Uterus (tissue), 7 donors: ENCODE data around the genes ANKRD36B, ACTR1B, TMEM131 and INPP4A.

DNA sequence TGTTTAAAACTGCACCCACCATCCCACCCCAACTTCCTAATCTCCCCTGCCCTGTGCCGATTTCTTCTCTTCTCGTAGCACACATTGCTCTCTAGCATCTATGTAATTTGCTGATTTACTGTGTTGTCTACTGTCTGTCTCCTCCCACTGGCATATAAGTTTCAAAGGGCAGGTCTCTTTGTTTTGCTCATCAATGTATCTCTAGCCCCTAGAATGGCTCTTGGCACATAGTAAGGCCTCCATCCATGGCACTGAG lies 5.7 kb downstream of the CNNM4 start:
- PRO-cap, 4 experiments: no peak in any of the 4 experiments
- RAMPAGE, long total RNA, 2 experiments: no peak in any of the 2 experiments
- RRBS: no CpG with 5 or more reads among the region's 2 CpGs

DNA sequence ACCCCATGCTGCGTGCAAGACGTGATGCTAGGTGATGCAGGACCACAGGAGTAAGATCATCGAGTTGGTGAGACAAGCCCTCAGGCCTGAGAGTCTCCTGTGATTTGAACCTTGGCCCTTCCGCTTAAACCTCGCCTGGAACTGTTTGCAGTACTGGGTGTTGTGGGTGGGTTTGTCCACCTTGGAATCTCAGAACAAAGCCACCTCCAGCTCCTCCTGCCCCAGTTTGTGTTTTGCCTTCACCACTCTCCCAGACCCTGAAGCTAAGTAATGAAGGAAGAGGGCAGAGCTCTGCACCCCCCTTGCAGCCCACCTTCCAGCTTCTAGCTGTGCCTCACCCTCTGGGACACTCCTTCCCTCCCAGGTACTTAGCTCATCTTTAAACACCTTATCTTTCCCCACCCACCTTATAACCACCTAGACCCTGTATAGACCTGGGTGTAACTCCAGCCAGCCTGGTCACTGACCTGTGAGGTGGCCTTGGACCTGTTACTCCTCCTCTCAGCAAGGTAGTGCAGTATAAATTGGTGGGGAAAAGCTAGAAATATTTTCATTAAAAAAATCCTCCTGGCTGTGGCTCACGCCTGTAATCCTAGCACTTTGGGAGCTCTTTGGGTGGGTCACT lies 6.6 kb downstream of the CNNM4 start:
- PRO-cap, 4 experiments: no peak in any of the 4 experiments
- RAMPAGE, long total RNA, 2 experiments: no peak in any of the 2 experiments
- RRBS: no CpG with 5 or more reads among the region's 6 CpGs

GRCh38 chr2:96806368-96807453 lies 9.4 kb upstream of the CNNM3 start:
- PRO-cap, 4 experiments: no peak in any of the 4 experiments
- RAMPAGE, long total RNA, 2 experiments: no peak in any of the 2 experiments
- RRBS: no CpG with 5 or more reads among the region's 34 CpGs

DNA sequence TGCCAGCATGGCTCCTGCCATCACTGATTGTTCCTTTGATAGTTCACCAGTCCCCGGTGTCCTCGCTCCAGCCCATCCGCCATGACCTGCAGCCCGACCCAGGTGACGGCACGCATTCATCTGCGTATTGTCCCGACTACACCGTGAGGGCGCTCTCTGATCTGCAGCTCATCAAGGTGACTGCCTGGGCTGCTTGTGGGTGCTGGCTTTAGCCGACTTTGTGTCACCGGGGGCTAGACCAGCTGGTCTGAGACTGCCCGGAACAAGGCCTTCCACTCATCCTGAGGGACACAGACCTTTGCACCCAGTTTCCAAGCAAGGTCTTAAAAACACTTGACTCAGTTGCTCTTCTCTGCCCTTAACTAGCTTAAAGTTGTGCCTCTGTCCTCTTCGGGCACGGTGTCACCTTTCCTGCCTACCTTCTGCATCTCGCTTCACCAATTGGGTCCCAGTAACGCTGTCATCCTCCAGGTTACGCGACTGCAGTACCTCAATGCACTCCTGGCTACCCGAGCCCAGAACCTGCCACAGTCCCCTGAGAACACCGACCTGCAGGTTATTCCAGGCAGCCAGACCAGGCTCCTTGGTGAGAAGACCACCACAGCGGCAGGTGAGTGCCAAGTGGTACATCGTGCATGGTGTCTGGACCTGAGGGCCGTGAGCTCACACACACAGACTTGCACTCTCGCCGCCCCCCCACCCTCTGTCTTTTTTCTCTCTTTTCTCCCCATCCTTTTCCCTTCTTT lies 12.6 kb downstream of the CNNM3 start:
- PRO-cap, 4 experiments: no peak in any of the 4 experiments
- RAMPAGE, long total RNA, 2 experiments: no peak in any of the 2 experiments
- RRBS: 100% methylated on average over 1 of the region's 26 CpGs

- PRO-cap, 4 experiments: peak in 3 of 4 experiments; most common plus-strand start chr2:96857219 (in 2)
- RAMPAGE, long total RNA, 2 experiments: no peak in any of the 2 experiments
- RRBS: 2% methylated on average over 2 of the region's 16 CpGs
Measured at GRCh38 chr2:96856948-96857499, 792 bp downstream of the ANKRD39 start.

GRCh38 chr2:96875792-96876833 lies 6.2 kb upstream of the SEMA4C start:
- PRO-cap, 4 experiments: no peak in any of the 4 experiments
- RAMPAGE, long total RNA, 2 experiments: no peak in any of the 2 experiments
- RRBS: no CpG with 5 or more reads among the region's 21 CpGs

GRCh38 chr2:96913247-96913823 lies 43.5 kb upstream of the SEMA4C start:
- PRO-cap, 4 experiments: peak in 1 of 4 experiments; most common plus-strand start chr2:96913652 (in 1)
- RAMPAGE, long total RNA, 2 experiments: no peak in any of the 2 experiments
- RRBS: no CpG with 5 or more reads among the region's 13 CpGs

- PRO-cap, 4 experiments: no peak in any of the 4 experiments
- RAMPAGE, long total RNA, 2 experiments: no peak in any of the 2 experiments
- RRBS: no CpG with 5 or more reads among the region's 7 CpGs
Measured at GRCh38 chr2:97200141-97200695, 87.3 kb downstream of the ANKRD36 start.

GRCh38 chr2:97589283-97590453 lies at the start of gene ANKRD36B:
Gene ANKRD36B (minus strand): TSS chr2:97589877.
- PRO-cap, 4 experiments: peak in 4 of 4 experiments; most common plus-strand start chr2:97589951 (in 3); most common minus-strand start chr2:97589837 (in 3)
- RAMPAGE, long total RNA, 2 experiments: start-site peak on the minus strand in 1 of 2 experiments, at chr2:97589786-97589862 at its widest, 185 reads per replicate
- RRBS: no CpG with 5 or more reads among the region's 98 CpGs

GRCh38 chr2:97637023-97637718 lies 8.7 kb upstream of the COX5B start:
- PRO-cap, 4 experiments: peak in 1 of 4 experiments; most common plus-strand start chr2:97637434 (in 1)
- RAMPAGE, long total RNA, 2 experiments: no peak in any of the 2 experiments
- RRBS: no CpG with 5 or more reads among the region's 6 CpGs

DNA sequence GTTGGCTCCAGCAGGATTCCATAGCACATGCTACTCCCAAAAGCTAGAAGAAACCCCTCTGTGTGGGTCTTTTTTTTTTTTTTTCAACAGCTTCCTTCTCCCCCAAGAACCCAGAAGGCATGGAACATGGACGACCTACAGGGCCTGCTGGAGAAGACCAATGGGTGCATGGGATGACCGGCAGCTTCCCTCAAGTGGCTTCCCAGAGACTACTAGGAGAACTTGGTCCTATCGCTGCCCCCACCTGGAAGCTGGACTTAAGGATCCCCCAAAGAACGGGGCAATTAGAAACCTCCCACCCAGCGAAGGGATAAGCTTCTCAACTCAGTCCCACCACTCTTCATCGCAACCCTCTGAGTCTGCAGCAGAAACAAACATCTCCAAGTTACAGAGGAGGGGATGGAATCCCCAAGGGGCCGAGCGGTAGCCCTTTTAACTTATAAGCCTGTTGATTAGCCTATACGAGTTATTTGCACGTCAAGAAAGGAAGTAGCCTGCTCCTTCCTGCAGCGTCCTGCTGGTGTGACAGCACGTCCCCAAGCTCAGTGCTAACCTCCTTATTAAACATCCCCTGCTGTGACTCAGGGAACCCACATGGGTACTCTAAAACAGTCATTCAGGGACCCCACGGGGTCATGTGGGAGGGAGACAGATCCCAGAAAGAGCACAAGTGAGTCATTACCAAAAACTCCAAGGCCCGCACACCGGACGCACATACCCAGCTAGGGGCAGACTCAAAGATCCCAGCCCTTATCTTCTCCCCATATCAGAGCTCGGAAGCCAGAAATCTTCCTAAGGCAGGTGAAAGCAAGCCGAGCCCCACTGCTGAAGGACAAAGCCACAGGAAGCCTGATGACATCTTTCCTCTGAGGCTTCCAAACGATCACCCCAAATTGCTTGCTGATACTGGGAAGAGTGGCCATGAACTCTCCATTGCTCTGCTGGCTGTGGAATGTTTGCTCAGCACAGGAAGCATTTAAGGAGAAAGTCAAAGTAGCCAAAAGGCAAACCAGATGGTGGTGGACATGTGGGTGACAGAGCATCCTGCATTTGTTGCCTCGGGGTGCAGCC lies 1.2 kb downstream of the ACTR1B start:
- PRO-cap, 4 experiments: peak in 4 of 4 experiments; most common plus-strand start position 678 of the sequence (in 3); most common minus-strand start position 524 of the sequence (in 4)
- RAMPAGE, long total RNA, 2 experiments: no peak in any of the 2 experiments
- RRBS: no CpG with 5 or more reads among the region's 20 CpGs

- PRO-cap, 4 experiments: peak in 4 of 4 experiments; most common plus-strand start chr2:97663467 (in 3); most common minus-strand start chr2:97663530 (in 3)
- RAMPAGE, long total RNA, 2 experiments: start-site peak on the minus strand in 1 of 2 experiments, at chr2:97663849-97663959 at its widest, 82 reads per replicate
- RRBS: 1% methylated on average over 48 of the region's 88 CpGs
Measured at GRCh38 chr2:97663407-97664171, at the start of gene ACTR1B. Gene ACTR1B (minus strand): TSS chr2:97664044.

GRCh38 chr2:97796686-97797602 lies 83.6 kb downstream of the ZAP70 start:
- PRO-cap, 4 experiments: no peak in any of the 4 experiments
- RAMPAGE, long total RNA, 2 experiments: no peak in any of the 2 experiments
- RRBS: no CpG with 5 or more reads among the region's 4 CpGs

DNA sequence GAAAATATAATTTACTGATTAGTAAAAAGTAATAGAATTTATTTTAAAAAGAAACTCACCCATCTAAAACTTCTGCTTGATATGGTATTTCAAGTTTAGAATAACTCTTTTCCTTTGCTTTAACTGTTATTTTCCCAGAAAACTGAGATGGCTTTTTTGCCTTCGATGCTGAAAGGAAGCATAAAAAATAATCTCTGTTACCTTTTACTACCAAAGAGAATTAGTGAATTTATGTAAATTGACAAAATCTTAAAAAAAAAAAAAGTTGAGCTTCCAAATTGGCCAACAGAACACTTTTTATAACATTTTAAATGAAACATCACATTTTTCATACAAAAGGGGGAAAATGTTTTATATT lies 101.7 kb downstream of the ZAP70 start:
- PRO-cap, 4 experiments: no peak in any of the 4 experiments
- RAMPAGE, long total RNA, 2 experiments: no peak in any of the 2 experiments
- RRBS: no CpG with 5 or more reads among the region's 1 CpG

- PRO-cap, 4 experiments: peak in 4 of 4 experiments; most common plus-strand start chr2:97995251 (in 3); most common minus-strand start chr2:97995151 (in 2)
- RAMPAGE, long total RNA, 2 experiments: no peak in any of the 2 experiments
- RRBS: 1% methylated on average over 38 of the region's 90 CpGs
Measured at GRCh38 chr2:97994723-97995759, 707 bp downstream of the TMEM131 start.

DNA sequence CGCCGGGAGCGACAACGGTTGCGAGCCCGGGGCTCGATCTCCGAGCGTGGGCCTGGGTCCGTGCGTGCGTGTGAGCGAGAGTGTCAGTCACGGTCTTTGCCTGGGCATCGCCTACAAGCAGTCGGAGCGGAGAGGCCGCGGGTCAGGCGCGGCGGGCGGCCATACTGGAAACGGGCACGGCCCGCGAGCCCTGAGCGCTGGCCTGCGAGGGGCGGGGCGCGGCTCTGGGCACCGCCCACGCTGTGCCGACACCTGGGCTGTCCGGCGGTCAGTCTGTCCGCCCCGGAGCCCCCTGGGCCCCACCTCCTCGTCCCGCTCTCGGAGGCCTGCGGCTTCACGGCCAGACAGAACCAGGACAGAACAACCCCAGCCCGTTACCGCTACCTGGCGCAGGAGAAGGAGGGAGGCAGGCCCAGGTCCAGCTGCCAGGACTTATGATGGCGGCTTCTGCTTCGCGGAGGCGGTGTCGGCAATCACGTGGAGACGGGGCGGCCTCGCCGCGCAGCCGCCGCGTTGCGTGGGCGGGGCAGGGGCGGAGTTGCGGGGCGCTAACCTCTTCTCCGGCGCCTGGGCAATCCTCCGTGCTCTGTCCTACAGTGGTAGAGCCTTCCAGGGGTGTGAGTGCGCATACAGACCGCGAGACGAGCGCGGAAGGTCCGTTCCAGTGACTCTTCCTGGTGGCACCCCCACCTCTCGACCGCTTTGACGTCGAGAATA lies at the start of gene TMEM131:
TSS of gene TMEM131 (minus strand) at position 189 of the 717 bp plus-strand sequence.
- PRO-cap, 4 experiments: peak in 4 of 4 experiments; most common plus-strand start position 628 of the sequence (in 3); most common minus-strand start position 163 of the sequence (in 2)
- RAMPAGE, long total RNA, 2 experiments: no peak in any of the 2 experiments
- RRBS: 11% methylated on average over 3 of the region's 80 CpGs

- PRO-cap, 4 experiments: no peak in any of the 4 experiments
- RAMPAGE, long total RNA, 2 experiments: no peak in any of the 2 experiments
- RRBS: no CpG with 5 or more reads among the region's 6 CpGs
Measured at GRCh38 chr2:98295277-98295798, 50.9 kb upstream of the CNGA3 start.

GRCh38 chr2:98444304-98445622 lies at the start of gene INPP4A:
Gene INPP4A (plus strand): TSS chr2:98444858.
- PRO-cap, 4 experiments: peak in 4 of 4 experiments; most common plus-strand start chr2:98444887 (in 4); most common minus-strand start chr2:98444739 (in 2)
- RAMPAGE, long total RNA, 2 experiments: no peak in any of the 2 experiments
- RRBS: 2% methylated on average over 45 of the region's 110 CpGs

DNA sequence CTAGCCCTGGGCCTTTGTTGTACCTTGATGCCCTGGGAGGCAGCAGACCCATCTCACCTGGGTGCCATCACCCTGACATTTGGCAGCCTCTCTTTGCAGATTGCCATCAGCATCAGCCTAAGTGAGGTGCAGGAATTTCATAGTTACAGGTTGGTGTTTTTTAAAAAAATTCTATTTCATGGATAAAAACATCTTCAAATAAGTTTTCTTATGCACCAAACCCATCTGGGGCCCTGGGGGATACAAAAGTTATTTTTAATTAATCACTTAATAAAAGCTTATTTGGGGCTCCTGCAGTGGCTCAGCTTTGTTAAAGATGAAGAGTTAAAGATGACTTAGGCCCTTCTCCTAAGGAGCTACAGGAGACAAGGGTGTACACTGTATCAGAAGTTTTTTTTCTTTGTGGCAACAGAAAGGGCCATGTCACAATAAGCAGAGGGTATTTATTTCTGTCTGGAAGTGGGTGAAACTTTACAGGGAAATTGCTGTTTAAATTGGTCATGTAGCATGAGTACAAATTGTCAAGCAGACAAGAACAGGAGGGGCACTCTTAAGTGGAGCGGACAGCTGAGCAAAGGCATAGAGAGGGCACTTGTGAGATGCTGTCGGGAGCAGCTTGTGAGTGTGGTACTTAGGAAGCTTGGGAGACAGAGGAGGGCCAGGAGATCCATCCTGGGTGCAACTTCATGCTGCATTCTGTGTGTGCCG lies 30.1 kb downstream of the INPP4A start:
- PRO-cap, 4 experiments: no peak in any of the 4 experiments
- RAMPAGE, long total RNA, 2 experiments: no peak in any of the 2 experiments
- RRBS: no CpG with 5 or more reads among the region's 3 CpGs

DNA sequence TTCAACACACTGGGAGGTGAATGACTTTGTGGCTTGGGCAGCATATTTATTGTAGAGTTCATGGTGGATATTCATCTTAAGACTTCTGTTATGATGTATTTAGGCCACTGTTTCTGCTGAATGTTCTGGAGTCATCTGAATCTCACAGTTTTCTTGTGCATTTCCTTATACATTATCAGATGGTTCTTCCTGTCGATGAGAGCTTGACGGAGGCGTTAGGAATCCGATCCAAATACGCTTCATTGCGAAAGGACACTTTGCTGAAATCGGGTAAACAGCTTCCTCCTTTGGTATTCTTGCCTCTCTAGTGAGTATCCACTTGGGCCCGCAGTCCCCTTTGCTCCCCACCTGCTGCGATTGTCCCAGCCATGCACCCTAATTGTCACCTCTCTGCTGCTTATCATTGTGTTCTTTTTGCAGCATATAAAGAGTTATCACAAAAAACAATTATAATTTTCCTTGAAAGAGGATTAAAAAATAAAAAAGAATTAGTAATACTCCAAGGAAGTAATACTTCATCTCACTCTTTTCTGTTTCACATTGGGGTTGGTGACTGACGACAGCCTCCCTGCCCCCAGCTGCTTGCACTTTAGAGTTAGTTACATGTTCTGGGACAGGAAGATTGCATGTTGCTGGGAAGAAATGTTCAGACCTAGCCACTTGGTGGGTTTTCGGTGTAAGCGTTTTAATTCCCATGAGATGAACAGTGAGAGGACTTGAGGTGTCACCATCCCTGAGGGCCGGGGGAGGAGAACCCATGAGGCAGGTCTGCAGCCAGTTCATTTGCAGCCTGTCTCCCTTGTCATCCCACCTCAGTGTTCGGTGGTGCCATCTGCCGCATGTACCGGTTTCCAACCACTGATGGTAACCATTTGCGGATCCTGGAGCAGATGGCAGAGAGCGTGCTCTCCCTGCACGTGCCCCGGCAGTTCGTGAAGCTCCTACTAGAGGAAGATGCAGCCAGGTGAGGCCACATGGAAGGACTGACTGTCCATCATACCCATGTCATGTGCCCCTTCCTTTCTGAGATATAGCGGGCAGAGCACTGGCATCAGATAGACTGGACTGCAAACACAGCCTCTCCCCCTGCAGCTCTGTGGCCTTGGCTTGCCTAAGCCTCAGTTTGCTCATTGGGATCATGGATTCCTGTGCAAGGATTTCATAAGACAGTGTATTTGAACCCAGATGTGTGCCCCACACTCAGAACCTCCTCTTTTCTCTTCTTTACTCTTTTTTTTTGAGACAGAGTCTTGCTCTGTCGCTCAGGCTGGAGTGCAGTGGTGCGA lies 69.2 kb downstream of the COA5 start:
- PRO-cap, 4 experiments: no peak in any of the 4 experiments
- RAMPAGE, long total RNA, 2 experiments: no peak in any of the 2 experiments
- RRBS: 97% methylated on average over 8 of the region's 24 CpGs